Thoracic aorta (tissue), 1 donor: Measurements from ENCODE around the genes LRP11 and PPP1R14C.

- RAMPAGE, long total RNA, result no peak
Measured at GRCh38 chr6:149454377-149454921, 30.4 kb downstream of the ZC3H12D start.

- RAMPAGE, long total RNA, result no peak
Measured at GRCh38 chr6:149568057-149568342, 1.8 kb downstream of the GINM1 start.

- RAMPAGE, long total RNA, result no peak
Measured at GRCh38 chr6:149638377-149638661, 10.2 kb downstream of the KATNA1 start.

GRCh38 chr6:149840560-149841031, 23.6 kb downstream of the LRP11 start:
- RAMPAGE, long total RNA, result no peak

DNA sequence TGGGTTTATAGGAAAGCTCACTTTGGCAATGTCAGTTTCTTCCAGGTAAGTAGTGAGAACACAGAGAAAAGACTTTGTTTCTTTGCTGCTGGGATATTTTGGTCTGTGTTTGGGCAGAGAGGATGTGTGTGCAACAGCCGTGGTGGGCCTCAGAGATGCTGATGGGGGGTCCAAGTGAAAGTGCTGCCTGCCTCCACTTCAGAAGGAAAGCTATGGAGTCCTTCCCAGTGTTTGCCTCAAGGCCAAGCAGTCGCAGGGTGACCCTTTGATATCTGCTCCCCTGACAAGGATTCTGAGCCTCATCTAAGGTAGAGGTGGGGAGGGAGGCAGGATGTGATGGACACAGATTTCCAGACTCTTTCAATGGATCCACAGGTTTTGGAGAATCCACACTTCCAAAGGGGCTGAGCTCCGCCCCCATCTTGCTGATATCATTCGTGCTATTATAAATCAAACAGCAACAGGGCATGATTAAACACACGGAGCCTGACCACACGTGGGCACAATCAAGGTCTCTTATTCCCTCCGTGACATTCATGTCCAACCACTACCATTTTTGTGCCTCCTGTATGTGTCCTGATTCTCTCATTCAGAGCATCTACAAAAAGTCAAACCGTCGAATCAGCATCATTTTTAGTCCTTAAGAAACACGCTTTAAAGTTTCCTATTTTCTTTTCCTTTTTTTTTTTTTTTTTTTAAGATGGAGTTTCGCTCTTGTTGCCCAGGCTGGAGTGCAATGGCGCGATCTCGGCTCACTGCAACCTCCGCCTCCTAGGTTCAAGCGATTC, 2.1 kb downstream of the LRP11 start:
- RAMPAGE, long total RNA, result start-site peak on the minus strand centred at position 592 of the sequence, 507 bp wide, 5 reads

DNA sequence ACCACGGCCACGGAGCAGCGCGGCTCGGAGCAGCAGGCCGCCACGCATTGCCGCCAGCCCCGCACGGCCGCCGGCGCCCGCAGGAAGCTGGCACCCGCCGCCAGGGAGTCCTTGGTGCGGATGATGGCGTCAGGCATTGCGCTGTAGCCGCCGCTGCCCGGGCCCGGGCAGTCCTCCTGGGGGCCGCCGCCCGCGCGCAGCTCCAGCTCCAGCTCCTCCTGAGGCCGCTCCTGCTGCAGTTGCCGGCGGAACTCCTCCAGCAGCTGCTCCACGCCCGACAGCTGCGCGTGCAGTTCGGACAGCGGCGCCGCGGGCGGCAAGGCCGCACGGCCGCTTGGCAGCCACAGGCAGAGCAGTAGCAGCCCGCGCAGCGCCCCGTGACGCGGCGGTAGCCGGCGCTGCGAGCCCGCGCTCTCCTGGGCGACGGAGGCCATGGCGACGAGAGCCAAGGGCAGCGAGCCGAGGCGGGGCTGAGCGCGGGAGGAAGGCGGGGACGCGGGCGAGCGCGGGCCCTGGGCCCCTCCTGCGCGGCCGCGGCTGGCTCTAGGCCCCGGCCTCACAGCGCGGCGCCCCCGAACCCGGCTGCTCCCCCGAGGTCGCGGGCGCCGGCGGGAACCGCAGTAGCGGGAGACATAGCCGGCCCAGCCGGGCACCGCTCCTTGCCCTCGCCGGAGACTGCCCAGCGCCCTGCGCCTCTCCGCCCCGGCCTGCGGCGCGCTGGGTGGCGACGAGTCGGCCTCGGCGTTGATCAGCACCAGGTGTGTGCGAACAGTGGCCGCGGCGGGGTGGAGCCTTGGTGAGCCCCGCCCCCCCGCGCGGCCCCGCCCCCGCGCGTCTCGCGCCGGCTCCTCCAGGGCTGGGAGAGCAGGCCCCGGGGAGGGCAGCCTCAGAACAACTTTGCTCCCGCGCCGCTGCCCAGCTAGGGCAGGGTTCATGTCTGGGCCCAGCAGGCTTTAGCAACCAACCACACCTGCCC, at the start of gene LRP11:
Gene LRP11 (minus strand): TSS at position 773 of the 976 bp plus-strand sequence.
- RAMPAGE, long total RNA, result no peak

DNA sequence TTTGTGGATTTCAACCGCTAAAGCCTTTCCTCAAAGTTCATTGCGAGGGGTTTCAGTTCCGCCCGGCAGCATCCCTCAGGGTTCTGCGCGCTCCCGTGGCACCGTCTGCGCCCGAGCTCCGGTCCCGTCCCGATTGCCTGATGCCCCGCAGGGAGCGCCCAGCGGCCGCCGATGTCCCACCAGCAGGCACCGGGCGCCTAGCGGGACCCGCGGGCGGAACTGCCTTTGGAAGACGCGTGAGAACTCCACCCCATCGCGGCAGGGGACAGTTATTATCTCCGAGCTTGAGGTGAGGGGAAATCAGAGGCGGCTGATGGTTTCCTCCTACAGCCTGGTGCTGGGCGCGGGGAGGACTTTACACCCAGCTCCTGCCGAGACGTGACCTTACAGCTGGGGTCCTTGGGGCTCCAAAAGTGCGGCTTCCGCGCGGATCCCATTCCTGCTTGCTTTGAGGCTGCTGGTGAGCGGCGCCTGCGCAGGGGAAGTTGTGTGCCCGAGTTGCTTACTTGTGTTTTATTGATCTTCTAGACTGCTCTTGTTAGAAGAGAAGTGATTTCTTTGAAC, 27.1 kb downstream of the ULBP1 start:
- RAMPAGE, long total RNA, result no peak

DNA sequence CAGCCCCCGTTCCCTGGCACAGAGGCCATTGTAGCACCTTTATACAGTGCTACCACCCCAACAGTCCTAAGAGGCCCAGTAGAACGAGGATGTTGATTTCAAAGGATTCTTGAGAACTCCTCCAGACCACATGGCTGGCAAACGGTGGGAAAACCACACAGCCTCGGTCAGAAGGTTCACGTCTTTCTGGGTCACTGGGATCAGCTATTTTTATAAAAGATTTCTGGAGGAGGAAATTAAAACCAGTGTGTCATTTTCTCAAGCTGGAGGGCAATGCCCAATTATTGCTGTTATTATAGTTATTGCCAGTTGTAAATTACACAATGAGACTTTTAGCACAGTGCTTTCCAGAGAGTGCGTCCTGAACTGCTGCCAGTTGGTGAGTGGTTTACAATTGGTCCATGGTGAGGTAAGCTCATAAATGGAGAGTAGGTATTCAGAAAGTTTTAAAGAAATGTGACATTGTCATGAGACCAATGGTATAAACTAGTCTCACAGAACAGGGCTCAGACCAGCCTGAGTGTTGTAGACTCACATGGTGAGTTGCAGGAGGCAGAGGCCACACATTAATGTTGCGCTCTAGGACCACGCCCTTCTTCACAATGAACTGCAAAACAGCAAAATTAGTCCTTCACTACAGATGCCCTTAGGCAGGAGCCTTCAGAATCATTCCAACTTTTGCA, 8.4 kb upstream of the PPP1R14C start:
- RAMPAGE, long total RNA, result no peak

DNA sequence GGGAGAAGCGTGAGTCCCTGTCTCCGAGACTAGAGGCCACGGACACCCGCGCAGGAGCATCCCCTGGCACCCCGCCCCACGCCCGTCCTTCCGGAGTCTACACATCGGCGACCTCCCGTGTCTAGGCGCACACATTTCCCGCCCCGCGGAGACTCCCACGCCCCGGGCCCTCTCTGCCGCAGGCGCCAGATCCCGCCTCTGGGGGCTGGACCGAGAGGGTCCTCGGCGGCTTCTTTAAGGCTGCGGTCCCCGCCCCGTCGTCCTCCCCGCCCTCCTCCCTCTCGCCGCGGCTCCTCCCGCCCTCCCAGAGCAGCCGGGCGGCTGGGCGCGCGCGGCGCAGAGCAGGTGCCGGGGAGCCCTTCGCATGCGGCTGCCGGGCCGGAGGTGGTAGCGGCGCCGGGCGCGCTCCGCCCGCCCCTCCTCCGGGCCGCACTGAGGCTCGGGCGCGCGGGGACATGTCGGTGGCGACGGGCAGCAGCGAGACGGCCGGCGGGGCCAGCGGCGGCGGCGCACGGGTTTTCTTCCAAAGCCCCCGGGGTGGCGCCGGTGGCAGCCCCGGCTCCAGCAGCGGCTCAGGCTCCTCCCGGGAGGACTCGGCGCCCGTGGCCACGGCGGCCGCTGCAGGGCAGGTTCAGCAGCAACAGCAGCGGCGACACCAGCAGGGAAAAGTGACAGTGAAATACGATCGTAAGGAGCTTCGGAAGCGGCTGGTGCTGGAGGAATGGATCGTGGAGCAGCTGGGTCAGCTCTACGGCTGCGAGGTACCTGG, at the start of gene PPP1R14C:
Gene PPP1R14C (plus strand): TSS at position 307 of the 769 bp plus-strand sequence.
- RAMPAGE, long total RNA, result no peak

DNA sequence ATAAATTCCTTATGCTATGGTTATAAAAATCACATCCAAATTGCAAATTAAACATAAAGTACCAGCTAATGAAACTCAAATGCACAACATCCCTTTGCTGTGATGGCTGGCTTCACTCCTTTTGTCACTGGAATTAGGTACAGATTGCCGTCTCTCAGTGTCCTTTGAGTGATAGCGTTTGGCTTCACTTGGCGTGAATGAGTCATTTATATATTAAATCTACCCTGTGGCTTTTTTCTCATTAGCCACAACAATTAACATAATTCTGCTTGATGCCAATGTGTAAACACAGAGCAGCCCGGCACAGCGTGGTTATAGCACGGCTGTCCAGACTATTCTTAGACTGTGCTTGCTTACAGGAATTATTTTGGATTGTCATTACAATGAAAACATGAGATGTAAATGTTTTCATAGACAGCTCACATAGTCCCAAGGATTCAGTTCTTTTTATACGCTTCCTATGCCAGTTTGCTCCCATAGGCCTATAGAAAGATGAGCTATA, 65.7 kb downstream of the PPP1R14C start:
- RAMPAGE, long total RNA, result no peak

DNA sequence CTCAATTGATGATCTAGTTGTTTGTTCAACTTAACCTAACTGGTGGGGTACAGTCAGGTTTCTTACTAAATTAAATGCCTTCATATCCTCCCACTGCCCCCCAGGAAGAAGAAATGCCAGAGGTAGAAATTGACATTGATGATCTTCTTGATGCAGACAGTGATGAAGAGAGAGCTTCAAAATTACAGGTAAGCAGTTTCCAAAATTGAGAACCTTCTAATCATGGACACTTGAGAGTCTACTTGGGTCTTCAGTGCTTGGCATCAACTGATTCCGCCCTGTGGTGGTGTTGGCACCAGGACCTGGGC, 71.8 kb downstream of the PPP1R14C start:
- RAMPAGE, long total RNA, result no peak

- RAMPAGE, long total RNA, result no peak
Measured at GRCh38 chr6:150268115-150268643, 100.6 kb upstream of the IYD start.

DNA sequence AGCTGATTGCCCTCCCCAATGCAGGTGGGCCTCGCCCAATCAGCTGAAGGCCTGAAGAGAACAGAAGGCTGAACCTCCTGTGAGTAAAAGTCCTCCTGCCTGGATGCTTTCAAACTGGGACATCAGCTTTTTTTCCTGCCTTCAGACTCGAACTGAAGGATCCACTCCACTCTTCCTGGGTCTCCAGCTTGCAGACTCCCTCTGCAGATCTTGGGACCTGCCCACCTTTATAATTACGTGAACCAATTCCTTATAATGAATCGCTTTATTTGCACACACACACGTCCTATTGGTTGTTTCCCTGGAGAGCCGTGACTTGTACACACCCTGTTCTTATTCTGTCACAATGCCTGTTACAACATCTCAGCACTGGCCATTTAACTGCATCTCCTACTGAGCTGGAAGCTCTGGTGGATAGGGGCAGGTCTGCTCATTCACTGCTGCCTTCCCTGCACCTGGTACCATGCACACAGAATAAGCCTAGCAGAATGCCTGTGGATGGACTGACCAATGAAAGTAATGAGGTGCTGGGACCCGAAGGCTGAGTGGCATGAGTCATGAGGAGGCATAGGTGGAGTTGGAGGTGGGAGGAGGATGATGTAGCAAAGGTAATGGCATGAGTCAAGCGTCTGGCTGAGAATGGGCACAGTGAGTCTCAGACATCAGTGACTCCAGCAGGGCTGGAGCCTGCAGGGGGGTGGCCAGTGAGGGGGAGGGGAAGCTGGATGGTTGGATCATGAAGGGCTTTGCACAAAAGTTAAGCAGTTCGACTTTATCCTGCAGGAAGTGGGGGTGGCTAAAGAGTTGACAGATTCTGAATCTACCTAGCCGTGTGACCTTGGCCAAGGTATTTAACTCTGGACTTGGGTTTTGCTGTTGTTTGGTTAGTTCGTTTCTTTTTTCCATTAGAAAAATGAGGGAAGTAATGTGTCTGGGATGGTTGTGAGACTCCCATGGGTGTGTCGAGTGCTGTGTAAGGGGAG, 99.2 kb upstream of the IYD start:
- RAMPAGE, long total RNA, result no peak

DNA sequence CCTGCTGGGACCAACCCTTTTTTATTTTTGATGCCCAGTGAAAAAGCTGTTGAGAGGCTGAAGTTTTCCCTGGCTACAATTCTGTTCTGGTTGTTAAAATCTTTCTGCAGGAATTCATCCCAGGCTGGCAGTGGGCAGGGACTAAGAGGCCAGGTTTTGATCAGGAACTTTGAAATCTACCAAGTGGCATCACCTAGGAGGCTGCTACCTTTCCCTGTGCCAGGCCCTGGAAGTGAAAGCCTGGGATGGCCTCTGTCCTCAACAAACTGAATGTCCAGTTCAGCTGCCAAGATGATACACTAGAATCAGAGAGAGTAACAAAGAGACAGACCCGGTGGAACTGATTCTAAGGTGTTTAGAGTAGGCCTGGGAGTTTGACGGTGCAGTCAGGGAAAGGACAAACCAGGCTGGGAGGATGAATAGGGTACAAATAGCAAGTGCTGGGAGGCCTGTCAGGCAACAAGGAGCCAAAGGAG, 621 bp downstream of the IYD start:
- RAMPAGE, long total RNA, result no peak

GRCh38 chr6:150720666-150721945, 121.4 kb downstream of the PLEKHG1 start:
- RAMPAGE, long total RNA, result no peak

DNA sequence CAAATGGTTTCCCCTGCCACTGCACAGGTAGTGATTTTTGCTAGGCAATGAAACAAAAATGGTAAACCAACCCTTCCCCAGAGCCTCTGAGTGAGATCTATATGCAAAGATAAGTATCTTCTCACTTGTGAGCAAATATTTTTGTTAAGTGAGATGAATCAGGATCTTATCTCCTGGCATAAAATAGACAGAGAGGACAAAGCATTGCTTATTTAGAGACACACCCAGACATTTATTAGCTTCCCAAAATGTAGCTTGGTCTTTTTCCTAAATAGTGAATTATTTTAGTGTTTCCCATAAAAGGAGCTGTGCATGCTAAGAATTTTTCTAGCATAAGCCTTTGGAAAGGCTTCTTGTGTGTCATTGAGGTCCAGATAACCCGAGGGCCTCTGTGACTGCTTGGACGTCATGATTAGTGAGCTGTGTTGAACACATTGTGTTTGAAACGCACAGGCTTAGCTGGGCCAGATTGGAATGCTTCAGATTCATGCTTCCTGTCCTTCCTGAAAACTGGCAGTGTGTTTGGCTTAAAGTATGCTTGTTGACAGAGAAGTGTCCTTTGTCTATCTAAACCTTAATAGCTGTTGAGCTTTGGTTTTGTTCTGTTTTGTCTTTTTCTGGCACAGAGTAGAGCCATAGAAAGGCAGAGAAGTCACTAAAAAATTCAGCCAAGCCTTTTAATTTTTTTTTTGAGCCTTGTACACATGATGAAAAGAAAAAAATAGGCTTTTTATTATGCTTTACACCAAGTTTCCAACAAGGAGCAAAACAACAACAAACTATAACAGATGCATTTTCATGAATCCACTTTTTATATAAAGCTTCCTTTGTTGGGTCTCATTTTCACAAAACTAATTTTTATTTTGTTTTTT, 16.6 kb downstream of the MTHFD1L start:
- RAMPAGE, long total RNA, result no peak

GRCh38 chr6:151070782-151071214, 169.0 kb upstream of the AKAP12 start:
- RAMPAGE, long total RNA, result no peak

- RAMPAGE, long total RNA, result no peak
Measured at GRCh38 chr6:151341358-151342126, 49.8 kb downstream of the ZBTB2 start.

DNA sequence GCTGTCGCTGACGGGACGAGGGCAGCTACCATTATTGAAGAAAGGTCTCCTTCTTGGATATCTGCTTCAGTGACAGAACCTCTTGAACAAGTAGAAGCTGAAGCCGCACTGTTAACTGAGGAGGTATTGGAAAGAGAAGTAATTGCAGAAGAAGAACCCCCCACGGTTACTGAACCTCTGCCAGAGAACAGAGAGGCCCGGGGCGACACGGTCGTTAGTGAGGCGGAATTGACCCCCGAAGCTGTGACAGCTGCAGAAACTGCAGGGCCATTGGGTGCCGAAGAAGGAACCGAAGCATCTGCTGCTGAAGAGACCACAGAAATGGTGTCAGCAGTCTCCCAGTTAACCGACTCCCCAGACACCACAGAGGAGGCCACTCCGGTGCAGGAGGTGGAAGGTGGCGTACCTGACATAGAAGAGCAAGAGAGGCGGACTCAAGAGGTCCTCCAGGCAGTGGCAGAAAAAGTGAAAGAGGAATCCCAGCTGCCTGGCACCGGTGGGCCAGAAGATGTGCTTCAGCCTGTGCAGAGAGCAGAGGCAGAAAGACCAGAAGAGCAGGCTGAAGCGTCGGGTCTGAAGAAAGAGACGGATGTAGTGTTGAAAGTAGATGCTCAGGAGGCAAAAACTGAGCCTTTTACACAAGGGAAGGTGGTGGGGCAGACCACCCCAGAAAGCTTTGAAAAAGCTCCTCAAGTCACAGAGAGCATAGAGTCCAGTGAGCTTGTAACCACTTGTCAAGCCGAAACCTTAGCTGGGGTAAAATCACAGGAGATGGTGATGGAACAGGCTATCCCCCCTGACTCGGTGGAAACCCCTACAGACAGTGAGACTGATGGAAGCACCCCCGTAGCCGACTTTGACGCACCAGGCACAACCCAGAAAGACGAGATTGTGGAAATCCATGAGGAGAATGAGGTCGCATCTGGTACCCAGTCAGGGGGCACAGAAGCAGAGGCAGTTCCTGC, 40.0 kb downstream of the ZBTB2 start:
- RAMPAGE, long total RNA, result start-site peak on the plus strand centred at position 532 of the sequence, 405 bp wide, 171 reads

- RAMPAGE, long total RNA, result no peak
Measured at GRCh38 chr6:151390903-151391178, 518 bp downstream of the ZBTB2 start.